Tibial artery (tissue), 1 donor: Measurements from ENCODE around the gene SLC23A2.

- PRO-cap = no peak
These were observed 40.7 kb downstream of the SMOX start for GRCh38 chr20:4189323-4189712.

DNA sequence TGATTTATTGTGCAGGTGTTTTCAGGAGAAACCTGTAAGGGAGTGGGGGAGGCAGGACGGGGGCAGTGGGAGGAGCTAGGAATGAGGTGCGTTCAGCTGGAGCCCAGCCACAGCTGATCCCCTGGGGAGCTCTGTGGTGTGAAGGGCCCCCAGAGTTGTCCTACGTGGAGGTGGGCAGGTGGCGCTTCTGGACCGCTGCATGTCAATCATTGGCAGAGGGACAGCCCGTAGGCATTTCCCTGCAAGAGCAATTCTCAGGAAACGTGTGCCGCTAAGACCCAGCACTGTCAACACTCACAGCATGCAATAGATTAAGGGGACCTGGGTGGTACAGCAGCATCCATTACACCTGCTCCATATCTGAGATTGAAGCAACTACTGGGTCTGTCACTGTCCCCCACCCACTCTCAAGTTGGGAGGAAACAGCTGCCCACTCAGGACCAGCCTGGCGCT lies 13.7 kb downstream of the RASSF2 start:
- PRO-cap = no peak

DNA sequence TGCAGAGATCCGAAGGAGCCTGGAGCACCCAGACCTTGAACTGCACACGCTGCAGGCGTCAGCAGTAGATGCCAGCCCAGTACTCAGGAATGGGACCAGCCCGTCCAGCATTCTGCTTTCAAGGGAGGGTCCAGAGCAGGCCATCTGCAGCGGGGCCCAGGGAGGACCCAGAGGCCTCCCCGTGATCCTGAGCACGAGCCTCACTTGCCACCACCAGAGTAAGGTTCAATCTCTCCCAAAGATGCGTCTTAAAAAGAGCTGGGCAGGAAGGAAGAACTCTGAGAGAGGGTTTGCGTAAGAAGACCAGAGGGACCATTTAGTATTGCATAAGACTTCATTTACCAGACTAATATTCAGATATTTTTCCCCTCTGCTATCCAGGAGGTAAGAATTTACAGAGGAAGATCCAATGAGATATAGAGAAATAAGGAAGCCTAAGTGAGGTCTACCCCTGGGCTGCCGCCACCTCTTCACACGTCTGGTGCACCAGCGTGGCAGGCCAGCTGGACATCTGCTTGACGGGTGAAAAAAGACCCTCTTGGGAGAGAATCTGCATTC lies 5.5 kb upstream of the RASSF2 start:
- PRO-cap = no peak

- PRO-cap = no peak
These were observed 77.3 kb downstream of the SLC23A2 start for GRCh38 chr20:4923898-4924601.

DNA sequence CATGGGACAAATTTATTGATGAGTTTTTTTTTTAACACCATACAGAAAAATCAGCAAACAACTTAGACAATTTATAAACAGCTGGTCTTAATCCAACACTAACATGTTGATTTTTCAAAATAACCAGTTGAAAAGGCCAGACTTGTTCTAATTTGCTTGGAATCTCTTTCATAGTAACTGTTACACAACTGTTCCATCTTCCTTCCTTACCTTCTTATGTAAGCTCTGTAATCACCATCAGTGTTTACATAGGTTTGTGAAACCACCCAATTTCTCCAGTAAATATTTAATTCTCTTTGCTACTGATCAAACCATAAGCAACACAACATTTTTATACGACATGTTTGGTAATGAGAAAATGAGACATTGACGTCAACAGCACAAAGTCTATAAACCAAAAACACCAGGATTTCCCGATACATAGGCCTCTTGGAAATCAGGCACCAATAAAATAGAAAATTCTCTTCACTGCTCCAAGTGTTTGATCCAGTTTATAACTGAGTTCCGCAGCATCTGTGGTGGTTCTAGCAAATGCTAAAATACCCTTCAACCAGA lies 34.0 kb downstream of the SLC23A2 start:
- PRO-cap = no peak

- PRO-cap = no peak
These were observed 27.8 kb downstream of the SLC23A2 start for GRCh38 chr20:4973161-4974229.

- PRO-cap = bidirectional peak, plus-strand start at chr20:5001511, minus-strand start at chr20:5001502
These were observed at the start of gene SLC23A2 for GRCh38 chr20:5001173-5002022. SLC23A2 (minus strand) TSS chr20:5001510.

DNA sequence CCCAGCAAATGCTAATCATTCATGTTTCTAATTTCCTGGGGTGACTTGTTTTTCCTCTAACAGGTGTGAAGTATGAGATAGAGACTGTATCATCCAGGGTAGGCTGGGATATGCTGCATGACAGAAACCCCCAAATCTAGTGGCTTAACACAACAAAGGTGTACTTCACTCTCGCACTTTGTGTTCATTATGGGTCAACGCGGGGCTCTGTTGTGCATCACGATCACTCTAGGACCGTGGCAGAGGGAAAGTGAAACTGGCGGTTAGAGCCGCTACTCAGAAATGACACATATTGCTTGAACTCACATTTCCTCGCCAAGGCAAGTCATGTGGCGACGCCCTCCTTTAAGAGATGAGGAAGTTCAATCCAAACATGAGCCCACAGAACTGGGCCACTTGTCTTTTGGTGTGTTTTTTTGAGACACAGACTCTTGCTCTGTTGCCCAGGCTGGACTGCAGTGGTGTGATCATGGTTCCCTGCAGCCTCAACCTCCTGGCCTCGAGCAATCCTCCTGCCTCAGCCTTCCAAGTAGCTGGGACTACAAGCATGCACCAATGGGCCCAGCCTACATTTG lies 34.4 kb downstream of the TMEM230 start:
- PRO-cap = no peak

- PRO-cap = no peak
These were observed 32.6 kb downstream of the TMEM230 start for GRCh38 chr20:5080240-5080665.

- PRO-cap = no peak
These were observed 44.4 kb downstream of the CDS2 start for GRCh38 chr20:5170938-5171867.

- PRO-cap = no peak
These were observed 61.6 kb downstream of the CDS2 start for GRCh38 chr20:5188331-5188871.

DNA sequence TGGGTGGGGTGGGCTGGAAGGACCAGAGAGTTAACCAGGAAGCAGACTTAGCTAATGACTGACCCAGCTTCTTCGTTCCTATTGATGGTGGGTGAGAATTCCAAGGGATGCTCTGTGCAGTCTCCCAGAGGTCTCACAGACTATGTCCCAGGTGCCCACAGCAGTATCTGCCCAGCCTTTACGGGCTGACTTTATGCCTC lies 51.5 kb downstream of the PROKR2 start:
- PRO-cap = no peak

DNA sequence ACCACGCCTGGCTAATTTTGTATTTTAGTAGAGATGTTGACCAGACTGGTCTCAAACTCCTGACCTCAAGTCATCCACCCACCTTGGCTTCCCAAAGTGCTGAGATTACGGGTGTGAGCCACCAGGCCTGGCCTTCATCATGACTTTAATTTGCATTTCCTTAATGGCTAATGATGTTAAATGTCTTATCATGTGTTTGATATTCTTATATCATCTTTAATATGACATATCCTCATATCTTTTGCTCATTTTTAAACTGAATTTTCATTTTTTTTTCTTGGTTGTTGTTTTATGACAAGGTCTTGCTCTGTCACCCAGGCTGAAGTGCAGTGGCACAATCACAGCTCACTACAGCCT lies 70.2 kb downstream of the GPCPD1 start:
- PRO-cap = no peak

- PRO-cap = no peak
These were observed 40.4 kb downstream of the GPCPD1 start for GRCh38 chr20:5570306-5570993.

DNA sequence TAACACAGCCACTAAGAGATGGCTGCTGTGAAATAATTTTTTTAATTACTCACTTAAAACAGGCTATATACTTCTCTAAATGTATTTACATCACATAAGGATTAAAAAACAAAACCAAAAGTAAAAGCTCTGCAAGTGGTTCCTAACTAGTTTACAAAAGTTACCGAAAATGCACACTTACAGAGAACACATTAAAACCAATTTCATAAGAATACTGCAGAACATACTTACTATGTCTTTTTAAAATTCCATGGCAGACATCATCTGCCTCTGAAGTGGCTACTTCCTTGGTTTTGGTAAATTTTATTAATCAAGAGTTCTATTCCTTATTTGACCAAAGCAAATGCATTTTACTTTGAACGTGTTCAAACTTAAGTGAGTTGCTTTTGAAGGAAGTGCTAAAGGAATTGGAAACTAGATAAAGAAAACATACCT lies 17.9 kb downstream of the GPCPD1 start:
- PRO-cap = no peak

DNA sequence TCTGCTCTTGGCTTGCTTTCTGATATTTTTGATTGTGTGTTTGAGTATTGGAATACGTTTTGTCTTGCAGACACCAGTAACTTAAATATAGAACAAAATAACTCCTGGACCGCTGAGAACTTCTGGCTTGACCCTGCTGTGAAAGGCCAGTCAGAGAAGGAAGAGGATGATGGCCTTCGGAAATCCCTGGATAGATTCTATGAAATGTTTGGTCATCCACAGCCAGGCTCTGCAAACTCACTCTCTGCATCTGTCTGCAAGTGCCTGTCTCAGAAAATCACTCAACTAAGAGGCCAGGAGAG lies 48.4 kb upstream of the CHGB start:
- PRO-cap = no peak

- PRO-cap = no peak
These were observed 47.9 kb upstream of the CHGB start for GRCh38 chr20:5863256-5864010.

- PRO-cap = no peak
These were observed 3.2 kb downstream of the TRMT6 start for GRCh38 chr20:5947098-5947646.

DNA sequence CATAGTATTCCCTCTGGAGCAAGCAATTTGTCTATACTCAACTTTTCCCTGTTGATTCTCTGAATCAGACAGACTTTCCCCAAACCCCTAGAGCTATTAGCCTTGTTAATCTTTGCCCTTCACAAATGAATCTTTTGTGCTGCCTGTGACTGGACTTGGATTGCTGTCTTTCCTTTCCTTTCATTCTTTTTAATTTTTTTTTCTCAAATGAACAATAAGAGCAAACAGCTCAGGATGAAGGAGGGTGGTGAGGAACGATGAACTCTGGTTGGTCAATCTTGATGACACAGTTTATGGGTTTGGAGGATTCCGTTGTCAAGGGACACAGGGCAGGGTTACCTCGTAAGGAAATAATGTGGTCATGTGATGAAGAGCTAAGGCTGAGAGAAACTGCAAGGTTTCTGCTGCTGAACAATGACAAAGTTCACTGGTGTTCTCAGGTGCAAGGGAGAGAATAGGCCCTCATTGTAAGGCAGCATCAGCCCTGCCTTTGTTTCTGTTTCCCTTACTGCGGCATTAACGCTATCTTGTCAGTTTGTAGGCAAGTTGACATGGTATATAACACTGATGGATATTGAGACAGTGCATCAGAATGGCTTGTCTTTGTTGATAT lies 274.9 kb upstream of the BMP2 start:
- PRO-cap = no peak

DNA sequence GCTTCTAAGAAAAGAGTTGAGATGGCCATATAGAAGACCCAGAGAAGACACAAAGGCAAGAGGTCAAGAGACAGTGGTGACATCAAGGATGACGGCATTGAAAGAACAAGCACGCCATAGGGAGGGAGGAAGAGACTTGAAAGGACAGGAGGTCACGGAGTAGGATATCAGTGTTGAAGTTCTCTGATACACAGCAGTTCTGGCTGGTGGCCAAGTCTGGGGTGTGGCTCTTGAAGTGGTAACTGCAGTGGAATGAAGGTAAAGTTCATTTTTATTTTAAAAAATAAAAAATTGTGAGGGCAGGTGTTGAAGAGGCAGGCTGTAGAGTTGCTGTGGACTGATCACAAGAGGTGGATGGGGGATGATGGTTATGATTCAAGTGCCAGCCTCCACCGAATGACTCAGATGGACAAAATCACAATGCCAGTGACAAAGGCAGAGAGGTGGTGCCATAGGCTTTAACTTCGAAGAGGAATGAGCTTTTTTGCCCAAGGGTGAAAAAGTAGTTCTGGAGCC lies 53.2 kb upstream of the BMP2 start:
- PRO-cap = no peak